Temporal lobe (tissue), 2 donors: Measurements from ENCODE around the genes SGCG and C1QTNF9.

DNA sequence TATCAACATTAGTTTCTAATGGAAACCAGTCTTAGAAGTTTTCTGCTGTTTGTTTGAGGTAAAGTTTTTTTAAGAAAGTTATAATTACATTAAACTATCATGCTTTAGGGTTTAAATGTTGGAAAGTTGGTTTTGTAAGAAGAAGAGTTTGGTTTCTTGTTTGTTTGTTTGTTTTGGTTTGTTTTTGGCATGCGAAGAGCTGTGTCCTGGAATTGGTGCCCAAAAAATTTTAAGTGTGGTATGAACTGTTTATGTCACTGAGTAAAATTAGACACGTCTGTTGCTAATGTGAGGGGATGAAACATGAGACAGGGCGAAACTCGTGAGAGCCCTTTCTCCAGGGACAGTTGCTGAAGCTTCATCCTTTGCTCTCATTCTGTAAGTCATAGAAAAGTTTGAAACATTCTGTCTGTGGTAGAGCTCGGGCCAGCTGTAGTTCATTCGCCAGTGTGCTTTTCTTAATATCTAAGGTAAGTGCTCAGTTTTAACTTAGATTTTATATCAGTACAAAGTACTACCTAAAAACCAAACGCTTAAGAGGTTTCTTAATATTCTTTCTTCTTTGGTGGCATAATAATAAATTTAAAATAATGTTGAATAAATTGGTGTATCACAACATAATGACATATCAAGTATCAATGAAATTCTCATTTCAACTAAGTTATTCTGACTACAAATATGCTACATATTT lies at the start of gene SGCG:
Gene SGCG (plus strand): TSS at position 374 of the 691 bp plus-strand sequence.
- RAMPAGE, long total RNA: no peak

DNA sequence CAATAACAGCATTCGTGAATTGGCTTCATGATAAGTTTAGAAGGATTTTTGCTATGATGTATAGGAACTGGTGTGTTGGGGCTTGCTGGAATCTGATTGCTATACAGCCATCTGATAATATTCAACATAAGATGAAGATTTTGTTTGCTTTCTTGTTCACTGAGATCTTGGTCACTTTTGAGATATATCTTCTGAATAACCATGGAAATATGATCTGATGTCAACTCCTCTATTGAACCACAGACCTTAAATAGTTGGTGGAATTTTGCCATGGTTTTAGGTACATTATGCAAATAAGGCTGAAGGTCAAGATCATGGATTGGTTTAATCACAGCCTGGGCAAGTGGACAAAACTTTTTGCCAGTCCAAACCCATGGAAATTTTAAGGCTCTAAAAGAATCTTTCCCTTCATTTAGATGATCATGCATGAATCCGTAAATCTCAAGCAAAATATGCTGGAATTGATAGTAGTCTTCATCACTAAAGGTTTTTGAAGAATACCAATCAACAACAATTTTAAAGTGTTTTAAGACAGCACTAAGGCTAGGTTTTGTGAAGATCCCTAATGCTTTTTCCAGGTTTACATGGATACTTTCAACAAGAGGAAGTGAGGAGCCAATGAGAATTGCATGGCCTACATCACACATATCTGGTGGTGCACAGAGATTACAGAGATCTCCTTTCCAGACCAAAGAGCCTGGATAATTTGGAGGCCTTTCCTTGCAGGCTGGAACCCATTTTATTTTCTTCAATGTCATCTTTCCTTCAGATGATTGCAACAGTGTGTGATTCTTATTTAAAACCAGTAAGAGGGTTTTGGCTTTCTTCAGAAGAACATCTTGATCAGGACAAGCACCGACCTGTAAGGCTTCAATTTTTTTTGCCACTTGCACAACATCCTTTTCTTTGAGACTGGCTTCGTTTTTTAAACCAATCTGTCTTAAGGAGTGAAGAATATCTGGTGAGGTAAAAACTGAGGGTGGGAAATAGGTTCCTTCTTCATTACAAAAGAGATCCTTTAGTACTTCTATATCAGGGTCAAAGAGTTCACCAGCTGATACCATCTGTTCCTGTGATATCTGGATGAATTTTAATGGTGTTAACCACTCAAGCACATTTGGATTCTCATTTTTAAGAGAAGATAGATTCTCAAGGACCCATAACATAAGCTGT lies 93.4 kb downstream of the SACS start:
- RAMPAGE, long total RNA: no peak

- RAMPAGE, long total RNA: no peak
These were observed 20.4 kb upstream of the SACS start for GRCh38 chr13:23453952-23454160.

- RAMPAGE, long total RNA: no peak
These were observed 62.9 kb upstream of the TNFRSF19 start for GRCh38 chr13:23507309-23507642.

- RAMPAGE, long total RNA: no peak
These were observed 131.4 kb downstream of the TNFRSF19 start for GRCh38 chr13:23701430-23702197.

DNA sequence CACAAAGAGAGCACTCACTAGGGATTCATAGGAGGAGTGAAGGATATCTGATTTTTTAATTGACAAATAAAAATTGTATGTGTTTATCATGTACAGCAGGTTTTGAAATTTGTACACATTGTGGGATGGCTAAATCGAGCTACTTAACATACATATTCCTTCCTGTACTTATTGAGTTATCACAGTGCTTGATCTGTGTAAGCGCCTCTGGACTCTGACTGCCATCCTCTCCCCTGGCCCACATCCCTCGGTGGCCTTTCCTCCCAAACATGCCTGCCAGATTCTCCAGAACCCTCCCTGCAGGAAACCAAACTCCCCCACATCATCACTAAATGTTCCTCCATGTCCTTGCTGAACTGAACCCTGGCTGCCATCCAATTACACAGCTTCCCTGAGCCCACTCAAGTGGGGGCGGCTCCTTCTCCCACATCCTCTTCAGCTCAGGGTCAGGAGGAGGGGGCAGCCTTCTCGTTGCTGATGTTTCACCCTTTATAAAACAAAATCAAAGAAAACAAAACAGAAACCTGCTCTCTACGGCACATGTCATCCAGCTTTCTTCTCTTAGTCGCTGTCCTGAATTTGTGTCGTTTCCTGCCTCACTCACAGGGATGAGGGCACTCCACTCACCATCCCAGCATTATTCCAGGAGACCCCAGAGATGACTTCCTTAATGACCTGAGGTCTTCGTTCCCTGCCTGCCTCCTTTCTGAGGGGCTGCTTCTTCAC lies 97.1 kb upstream of the SPATA13 start:
- RAMPAGE, long total RNA: no peak

GRCh38 chr13:24124925-24125458 lies 35.5 kb upstream of the SPATA13 start:
- RAMPAGE, long total RNA: no peak

GRCh38 chr13:24130225-24130765 lies 30.2 kb upstream of the SPATA13 start:
- RAMPAGE, long total RNA: no peak

DNA sequence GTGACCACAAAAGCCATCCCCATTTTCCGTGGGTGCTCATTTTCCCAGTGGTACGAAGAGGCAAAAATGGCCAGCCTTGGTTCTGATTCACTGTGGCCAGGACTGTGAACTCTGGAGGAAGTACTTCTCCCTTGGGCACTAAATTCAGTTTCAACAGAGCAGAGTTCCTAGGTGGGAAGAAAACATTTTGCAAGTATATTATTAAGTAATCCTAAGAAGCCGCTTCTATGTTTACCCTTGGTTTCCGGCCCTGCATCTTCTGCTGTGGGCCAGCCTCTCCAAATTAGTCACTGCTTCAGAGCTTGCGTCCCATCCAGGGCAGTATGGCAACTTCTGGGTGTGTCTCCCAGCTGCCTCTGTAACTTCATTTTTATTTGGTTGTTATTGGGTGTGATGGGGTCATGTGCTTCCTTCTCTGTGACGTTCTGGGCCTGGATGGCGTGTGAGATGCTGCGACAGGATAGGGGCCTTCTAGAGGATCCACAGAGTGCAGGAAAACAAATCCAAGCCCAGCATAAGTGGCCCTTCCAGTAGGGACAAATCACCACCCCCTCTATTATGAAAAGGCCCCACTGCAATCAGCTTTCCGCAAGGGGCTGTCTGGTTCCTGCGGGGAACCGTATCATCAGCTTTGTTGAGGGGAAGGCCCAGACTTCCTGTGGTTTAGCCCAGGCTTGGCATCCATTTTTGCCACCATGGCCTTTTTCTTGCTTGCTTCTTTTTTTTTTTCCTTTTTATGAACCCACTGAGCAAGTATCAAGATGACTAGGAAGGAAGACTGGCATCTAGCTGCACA lies 55.1 kb upstream of the C1QTNF9 start:
- RAMPAGE, long total RNA: no peak

GRCh38 chr13:24274247-24275109 lies 34.9 kb upstream of the C1QTNF9 start:
- RAMPAGE, long total RNA: no peak

DNA sequence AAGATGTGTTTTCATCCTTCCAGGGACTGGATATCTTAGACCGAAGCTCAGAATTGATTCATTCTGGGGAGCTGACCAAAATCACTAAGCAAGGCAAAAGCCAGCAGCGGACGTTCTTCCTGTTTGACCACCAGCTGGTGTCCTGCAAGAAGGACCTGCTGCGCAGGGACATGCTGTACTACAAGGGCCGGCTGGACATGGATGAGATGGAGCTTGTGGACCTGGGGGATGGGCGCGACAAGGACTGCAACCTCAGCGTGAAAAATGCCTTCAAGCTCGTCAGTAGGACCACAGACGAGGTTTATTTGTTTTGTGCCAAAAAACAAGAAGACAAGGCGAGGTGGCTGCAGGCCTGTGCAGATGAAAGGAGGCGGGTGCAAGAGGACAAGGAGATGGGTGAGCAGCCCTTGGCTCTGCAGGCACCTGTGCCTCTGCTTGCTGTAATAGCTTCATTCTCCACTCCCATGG lies 12.0 kb upstream of the C1QTNF9 start:
- RAMPAGE, long total RNA: no peak

GRCh38 chr13:24309430-24309762 lies at the start of gene C1QTNF9:
Gene C1QTNF9, plus strand, starts transcription at chr13:24309580.
- RAMPAGE, long total RNA: no peak

DNA sequence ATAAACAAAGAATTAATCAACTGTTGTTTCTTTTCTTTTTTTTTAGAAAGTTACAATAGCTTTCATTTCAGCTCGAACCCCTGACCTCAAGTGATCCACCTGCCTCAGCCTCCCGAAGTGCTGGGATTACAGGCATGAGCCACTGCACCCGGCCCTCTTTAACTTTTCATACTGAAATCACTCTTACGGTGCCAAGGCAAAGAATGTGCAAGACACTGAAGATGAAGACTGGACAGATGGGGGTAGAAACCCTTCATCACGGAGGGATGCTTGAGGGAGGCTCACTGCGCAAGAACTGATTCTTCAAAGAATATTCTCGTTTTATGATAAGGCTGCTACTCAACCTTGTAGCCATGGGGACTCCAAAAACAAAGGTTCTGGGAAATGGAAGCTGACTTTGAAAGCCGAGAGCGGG lies 43.1 kb downstream of the PARP4 start:
- RAMPAGE, long total RNA: no peak

DNA sequence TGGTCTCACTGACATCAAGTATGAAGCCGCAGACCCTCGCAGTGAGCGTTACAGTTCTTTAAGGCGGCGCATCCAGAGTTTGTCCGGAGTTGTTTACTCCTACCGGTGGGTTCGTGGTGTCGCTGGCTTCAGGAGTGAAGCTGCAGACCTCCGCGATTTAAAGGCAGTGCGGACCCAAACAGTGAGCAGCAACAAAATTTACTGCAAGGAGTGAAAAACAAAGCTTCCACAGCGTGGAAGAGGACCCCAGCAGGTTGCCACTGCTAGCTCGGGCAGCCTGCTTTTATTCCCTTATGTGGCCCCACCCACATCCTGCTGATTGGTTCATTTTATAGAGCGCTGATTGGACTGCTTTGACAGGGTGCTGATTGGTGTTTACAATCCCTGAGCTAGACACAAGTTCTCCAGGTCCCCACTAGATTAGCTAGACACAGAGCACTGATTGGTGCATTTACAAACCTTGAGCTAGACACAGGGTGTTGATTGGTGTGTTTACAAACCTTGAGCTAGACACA lies 6.4 kb downstream of the PARP4 start:
- RAMPAGE, long total RNA: no peak

GRCh38 chr13:24606015-24606385 lies 74.2 kb upstream of the ATP12A start:
- RAMPAGE, long total RNA: no peak

DNA sequence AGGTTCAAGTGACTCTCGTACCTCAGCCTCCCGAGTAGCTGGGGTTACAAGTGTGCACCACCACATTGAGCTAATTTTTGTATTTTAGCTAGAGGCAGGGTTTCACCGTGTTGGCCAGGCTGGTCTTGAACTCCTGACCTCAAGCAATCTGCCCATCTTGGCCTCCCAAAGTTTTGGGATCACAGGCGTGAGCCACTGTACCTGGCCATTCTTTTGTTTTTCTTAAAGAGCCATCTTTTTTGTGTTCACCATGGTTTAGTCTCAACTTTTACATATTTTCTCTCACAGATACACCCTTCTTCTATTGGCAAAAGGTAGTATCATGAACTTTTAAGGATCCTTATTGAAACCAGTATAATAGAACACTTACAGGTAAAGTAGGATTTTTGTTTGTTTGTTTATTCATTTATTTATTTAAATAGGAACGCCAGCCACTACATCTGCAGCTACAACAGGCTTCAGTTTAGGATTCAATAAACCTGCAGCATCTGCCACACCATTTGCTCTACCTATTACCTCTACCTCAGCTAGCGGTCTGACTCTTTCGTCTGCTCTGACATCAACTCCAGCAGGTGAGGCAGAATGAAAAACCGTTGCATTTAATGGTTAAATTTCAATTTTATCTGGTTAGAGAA lies 11.2 kb downstream of the NUP58 start:
- RAMPAGE, long total RNA: no peak

DNA sequence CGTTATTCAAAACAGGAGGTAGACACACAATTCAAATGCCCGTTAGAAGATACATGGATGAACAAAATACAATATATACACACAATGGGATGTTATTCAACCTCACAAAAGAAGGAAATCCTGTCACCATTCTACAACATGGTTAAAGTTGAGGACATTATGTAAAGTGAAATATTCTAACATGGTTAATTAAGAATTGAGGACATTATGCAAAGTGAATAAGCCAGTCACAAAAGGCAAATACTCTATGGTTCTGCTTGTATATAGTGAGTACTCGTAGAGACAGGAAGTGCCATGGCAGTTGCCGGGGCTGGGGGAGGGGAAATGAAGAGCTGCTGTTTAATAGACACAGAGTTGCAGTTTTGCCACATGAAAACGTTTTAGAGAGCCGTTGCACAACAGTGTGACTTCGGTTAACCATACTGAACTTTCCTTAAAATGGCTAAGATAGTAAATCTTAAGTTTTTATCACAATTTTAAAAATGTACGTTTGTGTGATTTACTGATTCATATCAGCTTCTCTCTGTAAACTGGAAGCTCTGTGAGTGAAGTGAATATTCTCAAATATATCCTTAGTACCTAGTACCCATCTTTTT lies 176.9 kb downstream of the SHISA2 start:
- RAMPAGE, long total RNA: no peak

DNA sequence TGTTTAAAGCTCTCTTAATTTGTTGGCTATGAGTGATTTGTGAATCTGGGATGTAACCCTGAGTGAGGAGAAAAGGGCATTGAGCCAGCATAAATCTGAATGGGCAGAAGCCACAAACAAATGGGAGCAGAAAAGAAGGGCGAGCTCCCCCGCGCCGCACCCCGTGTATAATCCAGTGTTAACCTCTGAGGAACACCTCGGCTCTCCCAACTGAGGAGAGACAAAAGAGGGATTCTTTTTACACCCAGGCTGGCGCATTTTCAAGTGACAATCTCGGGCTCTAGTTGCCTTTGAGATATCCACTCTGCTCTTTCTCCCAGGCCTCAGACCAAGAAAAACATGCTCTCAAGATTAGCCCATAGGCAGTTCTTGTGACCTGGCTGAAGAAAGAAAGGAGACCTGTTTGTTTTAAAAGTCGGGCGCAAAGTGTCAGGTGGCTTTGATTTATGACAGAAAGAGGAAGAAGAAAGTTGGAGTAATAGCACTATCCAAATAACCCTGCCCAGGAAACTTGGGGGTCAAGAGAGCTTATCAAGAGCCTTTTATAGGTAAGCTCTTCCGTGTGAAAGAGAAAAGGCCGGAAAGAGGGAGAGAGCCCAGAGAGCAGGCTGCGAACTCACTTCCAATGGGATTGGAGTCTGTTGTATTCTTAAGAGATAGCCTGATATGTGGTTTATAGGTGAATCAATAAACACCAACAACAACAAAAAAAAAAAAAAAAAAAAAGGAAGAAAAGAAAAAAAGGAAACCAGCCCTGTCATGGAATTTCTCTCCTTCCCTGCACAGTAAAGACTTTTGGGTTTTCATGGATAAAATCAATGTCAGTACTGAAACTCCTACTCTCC lies 27.2 kb downstream of the SHISA2 start:
- RAMPAGE, long total RNA: no peak

- RAMPAGE, long total RNA: no peak
These were observed 612 bp downstream of the SHISA2 start for GRCh38 chr13:26051120-26051687.

DNA sequence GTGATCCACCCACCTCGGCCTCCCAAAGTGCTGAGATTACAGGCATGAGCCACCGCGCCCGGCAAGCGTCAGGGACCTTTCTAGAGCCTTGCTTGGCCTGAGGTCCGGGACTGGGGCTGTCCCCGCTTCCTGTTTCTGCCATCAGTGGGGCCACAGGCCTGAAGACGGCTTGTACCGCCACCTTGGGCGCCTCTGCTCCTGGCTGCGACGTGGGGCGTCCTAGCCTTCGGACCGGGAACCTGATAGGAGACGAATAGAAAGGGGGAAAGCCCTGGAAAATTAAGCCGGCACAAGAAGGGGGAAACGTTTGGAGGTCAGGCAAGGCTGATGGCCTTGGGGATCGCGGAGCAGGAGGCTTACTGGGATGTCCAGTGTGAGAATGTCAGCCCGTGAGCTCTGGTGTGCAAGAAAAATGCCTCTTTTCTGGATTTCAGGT lies 35.1 kb downstream of the RNF6 start:
- RAMPAGE, long total RNA: no peak